ENCODE measurements around a stretch of chr7.

GRCh38 chr7:25787235-25788023 lies 364.6 kb upstream of the NFE2L3 start:
- PRO-cap, 2 experiments: no peak in any of the 2 experiments

DNA sequence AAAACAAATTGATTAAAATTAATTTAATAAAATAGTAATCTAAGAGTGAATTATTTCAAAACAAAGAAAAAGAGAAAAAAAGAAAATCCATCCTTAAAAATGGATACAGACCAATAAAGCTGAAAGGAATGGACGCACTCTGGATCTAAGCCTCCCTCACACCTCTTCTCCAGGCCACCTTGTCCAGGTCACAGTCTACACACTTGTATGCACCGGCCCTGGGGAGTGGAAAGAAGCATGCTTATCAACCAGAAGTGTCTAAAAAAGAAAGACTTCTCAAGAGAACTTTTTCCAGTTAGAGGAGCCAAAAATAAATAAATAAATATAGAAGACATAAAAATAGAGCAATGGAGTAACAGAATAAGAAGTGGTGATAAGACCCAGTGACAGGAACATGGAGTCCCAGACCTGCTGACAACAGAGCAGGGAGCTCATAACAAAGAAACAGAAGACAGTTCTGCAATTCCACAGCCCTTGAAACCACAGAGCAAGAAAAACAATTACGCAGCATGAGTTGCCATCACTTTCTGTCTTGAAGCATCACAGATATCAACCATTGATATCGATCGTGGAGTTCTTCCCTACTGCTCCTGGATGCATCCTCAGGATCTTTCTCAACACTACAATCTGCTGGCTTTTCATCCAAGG lies 311.7 kb upstream of the NFE2L3 start:
- PRO-cap, 2 experiments: no peak in any of the 2 experiments

DNA sequence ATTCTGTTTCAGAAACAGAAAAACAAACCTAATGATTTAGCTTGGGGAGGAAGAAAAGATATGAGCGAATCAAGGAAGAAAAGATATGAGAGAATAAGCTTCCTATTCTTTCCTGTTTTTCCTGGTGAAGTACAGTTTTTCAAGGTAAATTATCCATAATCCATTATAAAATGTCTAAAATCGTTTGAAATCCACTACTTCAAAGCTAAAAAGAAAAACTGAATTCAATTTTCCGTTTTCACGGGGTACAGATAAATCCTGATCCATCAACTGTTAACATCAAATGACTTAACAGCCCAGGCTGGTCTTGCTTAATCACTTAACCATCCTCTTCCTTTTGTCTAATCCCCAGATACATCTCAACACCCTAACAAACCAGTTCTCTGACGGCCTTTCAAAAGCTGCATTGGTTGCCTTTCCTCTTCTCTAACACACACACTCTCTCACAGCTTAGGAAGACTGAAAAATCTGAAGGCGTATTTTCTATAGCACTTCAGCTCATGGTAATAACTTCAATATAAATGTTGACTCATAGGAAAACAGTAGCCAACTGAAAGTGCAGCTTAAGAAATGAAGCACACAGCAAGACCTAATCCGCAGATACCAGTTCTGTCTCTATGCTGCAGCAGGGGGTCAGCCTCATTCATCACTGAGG lies 212.0 kb upstream of the NFE2L3 start:
- PRO-cap, 2 experiments: peak in 1 of 2 experiments; most common plus-strand start position 373 of the sequence (in 1)

GRCh38 chr7:26083121-26083379 lies 68.9 kb upstream of the NFE2L3 start:
- PRO-cap, 2 experiments: no peak in any of the 2 experiments

- PRO-cap, 2 experiments: no peak in any of the 2 experiments
Measured at GRCh38 chr7:26153268-26153481, 1.2 kb downstream of the NFE2L3 start.

- PRO-cap, 2 experiments: no peak in any of the 2 experiments
Measured at GRCh38 chr7:26664912-26665370, 199.4 kb downstream of the SKAP2 start.

GRCh38 chr7:27103302-27104275 lies 1.1 kb upstream of the HOXA2 start:
- PRO-cap, 2 experiments: no peak in any of the 2 experiments

- PRO-cap, 2 experiments: peak in 1 of 2 experiments; most common plus-strand start chr7:27107771 (in 1); most common minus-strand start chr7:27107678 (in 1)
Measured at GRCh38 chr7:27107468-27108090, 5.1 kb upstream of the HOXA2 start.

DNA sequence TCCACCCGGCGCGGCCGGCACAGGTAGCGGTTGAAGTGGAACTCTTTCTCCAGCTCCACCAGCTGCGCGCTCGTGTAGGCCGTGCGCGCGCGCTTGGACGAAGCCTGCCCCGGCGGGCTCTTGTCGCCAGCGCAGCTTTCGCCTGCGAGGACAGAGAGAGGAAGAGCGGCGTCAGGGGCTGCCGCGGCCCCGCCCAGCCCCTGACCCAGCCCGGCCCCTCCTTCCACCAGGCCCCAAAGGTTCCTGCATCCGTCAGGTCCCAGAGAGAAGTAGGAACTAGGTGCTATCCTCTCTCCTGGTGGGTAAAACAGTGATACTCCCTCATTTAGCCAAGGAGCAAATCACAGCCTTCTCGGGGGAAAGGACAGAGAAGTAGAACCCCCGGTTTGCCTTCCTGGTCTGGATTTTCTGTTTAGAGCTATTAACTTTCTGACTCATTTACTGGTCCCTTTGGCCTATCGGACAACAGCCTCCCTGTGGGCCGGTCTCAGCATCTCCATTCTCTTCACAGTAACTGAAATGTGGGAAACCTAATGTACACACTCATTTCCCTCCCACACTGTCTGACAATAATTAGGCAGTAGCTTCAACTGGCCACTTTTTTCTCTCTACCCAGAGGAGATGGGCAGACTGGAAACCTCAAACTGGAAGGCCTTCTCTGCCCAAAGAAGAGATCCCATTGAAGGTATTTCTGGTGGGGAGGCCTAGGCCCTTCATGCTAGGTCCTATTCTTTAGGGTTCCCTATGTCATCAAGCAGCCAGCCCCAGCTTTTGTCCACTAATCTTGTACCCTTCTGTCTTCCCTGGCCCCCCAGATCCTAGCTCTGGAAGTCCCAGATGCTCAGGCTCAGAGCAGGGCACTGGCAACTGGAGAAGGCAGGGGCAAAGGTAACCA lies 6.3 kb upstream of the HOXA2 start:
- PRO-cap, 2 experiments: peak in 1 of 2 experiments; most common plus-strand start position 263 of the sequence (in 1); most common minus-strand start position 95 of the sequence (in 1)

GRCh38 chr7:27139709-27139923 lies 3.9 kb downstream of the HOXA5 start:
- PRO-cap, 2 experiments: no peak in any of the 2 experiments

- PRO-cap, 2 experiments: peak in 2 of 2 experiments; most common plus-strand start chr7:27170162 (in 2); most common minus-strand start chr7:27170016 (in 2)
Measured at GRCh38 chr7:27169396-27170231, 4.3 kb upstream of the HOXA9 start.

GRCh38 chr7:27172495-27173571 lies 1.3 kb downstream of the HOXA10 start:
- PRO-cap, 2 experiments: peak in 2 of 2 experiments; most common plus-strand start chr7:27173064 (in 2); most common minus-strand start chr7:27172762 (in 1)

DNA sequence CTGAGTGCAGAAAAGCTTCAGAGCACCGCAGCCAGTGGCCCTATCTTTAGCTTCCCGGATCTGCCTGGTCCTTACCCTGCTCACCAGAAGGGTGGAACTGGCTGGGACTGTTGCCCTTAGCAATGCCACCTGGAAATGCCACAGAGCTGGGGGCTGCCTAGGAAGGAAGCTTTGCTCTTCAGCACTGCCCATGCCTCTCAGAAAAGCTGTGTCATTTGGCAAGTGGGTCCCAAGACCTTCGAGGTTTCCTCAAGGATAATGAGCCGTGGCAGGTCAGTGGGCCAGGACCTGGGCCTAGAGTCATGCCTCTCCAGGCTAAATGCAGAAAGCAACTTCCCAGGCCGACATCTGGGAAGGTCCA lies 2.2 kb upstream of the HOXA10 start:
- PRO-cap, 2 experiments: no peak in any of the 2 experiments

DNA sequence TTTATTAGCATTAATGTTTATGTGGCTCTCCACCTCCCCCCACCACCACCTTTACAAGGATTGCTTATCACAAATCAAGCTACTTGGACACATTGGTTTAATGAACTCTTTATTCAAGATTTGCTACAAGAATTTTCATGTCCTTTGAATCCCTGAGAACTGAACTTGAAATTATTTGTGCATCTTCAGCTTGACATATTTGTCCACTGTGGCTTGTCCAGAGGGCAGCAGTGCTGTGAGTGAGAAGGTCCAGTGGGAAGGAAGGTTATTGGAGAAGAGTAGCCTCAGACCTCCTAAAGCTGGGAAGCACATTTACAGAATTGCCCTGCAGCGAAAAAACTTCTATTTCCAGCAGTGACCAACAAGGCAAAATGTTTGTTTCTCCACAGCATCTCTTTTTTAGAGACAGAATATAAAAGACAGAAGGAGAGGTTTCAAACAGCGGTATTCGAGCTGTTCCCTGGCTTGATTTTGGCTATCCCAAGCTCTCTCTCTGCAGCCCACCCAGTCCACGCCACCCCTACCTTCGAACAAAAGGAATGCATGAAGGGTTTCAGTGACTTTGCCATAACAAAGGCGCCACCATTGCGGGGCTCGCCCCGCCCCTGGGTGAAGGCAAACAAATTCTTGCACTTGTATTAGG lies 2.2 kb upstream of the HOXA11 start:
- PRO-cap, 2 experiments: peak in 1 of 2 experiments; most common minus-strand start position 541 of the sequence (in 1)

- PRO-cap, 2 experiments: peak in 2 of 2 experiments; most common plus-strand start chr7:27210827 (in 2); most common minus-strand start chr7:27210757 (in 1)
Measured at GRCh38 chr7:27210007-27211057, 10.4 kb upstream of the HOXA13 start.

DNA sequence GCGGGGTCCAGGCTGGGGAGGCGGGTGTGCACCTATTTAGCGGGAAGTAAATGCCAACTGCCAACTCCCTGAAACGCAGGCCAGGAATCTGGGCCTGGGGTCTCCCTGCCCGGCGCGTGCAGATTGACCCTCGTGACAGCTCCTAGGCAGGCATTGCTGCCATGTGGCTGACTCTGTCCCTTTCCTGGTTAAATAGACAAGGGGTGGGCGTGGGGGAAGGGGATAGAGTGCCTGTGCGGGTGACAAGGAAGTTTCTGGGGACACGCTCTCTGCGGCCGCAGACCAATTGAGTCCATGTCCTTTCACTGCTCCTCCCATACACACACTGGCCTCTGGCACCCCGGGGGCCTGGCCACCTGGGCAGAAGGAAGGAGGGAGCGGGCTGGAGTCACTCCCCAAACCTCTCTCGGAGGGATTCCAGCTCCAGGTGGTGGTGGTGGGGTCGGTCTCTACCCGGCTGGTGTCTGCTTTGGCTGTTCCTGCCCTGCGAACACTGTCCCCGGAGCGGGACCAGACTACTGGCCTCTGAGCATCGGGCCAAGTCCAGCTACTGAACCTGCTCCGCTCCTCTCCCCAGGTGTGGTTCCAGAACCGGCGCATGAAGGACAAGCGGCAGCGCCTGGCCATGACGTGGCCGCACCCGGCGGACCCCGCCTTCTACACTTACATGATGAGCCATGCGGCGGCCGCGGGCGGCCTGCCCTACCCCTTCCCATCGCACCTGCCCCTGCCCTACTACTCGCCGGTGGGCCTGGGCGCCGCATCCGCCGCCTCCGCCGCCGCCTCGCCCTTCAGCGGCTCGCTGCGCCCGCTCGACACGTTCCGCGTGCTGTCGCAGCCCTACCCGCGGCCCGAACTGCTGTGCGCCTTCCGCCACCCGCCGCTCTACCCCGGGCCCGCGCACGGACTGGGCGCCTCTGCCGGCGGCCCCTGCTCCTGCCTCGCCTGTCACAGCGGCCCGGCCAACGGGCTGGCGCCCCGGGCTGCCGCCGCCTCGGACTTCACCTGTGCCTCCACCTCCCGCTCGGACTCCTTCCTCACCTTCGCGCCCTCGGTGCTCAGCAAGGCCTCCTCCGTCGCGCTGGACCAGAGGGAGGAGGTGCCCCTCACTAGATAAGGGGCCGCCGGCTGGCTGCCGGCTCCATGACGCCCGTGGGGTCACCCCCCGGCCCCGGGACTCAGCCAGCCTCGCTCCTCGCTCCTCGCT lies 3.1 kb downstream of the EVX1 start:
- PRO-cap, 2 experiments: peak in 1 of 2 experiments; most common minus-strand start position 858 of the sequence (in 1)

- PRO-cap, 2 experiments: no peak in any of the 2 experiments
Measured at GRCh38 chr7:27420647-27421157, 178.1 kb downstream of the EVX1 start.

DNA sequence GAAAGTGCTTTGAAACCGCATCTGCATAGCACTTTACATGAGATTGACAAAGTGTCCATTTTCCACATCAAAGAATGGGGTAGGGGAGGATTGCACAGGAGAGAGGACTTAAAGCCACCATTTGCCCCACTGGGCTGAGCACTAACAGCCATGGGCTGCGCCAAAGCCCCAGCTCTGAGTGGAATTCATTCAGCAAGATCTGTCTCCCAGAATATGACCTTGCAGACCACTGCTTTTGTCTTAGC lies 149.9 kb downstream of the HIBADH start:
- PRO-cap, 2 experiments: no peak in any of the 2 experiments

DNA sequence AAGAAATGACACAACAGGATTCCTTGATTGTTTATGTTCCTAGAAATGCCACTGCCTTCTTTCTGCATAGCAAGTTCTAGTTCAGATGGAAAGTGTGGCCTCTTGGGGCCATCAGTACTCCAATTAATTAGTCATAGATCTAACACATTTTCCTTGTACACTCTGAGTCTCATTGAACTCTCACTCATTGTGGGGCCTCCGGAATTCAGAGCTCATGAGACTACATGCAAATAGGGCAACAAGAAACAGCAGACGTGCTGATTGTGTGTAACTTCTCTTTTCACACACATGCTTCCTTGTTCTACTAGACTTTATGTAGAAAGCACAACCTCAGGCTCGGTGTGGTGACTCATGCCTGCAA lies 35.3 kb upstream of the HIBADH start:
- PRO-cap, 2 experiments: no peak in any of the 2 experiments

DNA sequence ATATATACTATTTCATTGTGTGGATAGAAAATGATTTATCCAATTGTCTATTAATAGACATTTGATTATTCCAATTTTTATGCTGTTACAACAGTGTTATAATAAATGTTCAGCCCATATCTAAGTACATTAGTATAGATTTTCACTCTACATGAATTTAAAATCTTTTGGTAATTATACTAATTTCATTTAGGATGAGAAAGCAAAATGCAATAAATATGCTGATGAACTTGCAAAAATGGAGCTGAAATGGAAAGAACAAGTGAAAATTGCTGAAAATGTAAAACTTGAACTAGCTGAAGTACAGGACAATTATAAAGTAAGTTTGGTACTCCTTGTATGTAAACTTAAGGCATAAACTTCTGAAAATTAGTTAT lies 59.8 kb downstream of the TAX1BP1 start:
- PRO-cap, 2 experiments: no peak in any of the 2 experiments

All from Colon Carcinoma Metastatic in the Lung (tissue), 2 donors.